ENCODE measurements around the genes FXYD7, CD22, FFAR3 and RBM42.

- RRBS: no CpG with 5 or more reads among the region's 9 CpGs
These were observed 6.4 kb upstream of the WTIP start for GRCh38 chr19:34474860-34475768.

DNA sequence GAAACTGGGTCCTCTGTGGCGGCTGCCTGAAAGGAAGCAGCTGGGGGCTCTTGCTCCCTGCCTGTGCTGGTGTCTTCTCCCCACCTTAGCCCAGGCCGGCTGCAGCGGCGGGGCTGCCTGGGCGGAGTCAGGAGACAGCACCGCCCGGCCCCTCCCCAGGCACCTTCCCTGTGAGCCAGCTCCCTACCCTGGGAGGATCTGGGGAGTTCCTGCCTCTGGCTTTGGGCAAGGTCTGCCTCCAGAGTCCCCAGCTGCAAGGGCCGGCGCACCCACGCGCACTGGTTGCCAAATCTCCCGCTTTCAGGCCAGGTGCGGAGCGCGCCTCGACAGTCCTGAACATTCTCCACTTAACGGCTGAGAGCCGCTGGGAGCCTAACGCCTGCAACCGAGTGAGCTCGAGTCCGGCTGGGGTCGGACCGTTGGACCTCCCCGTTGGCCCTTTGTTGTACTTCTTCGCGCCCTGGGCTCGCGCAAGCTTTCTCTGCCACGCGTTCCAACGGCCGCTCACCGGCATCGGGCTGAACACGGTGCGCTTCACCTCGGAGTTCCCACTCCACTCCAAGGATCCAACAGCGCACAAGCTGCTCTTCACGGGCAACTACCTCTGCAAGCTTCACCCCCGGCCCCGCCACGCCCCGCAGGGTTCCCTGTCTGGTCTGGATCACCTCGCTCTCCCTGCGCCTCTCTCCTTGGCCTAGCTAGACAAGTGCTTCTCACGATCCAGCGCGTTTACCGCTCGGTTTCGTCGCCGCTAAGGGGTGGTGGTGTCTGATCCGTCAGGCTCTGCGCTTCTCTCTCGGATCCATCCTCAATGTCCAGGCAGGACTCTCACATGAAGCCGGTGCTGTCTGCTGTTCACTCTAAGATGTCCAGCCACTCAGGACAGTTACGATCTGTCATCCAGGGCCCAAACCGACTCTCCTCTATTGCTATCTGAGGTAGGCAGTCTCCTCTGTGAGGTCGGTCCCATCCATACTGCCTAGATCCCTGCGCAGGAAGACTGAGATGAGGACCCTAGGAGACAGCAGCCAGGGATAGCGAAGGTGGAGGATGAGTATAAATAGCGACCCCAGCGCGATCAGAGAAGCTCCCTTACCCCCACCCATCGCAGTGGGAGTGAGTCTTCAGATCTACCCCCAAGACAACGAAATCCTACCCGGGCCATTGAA lies 21.5 kb upstream of the ZNF30 start:
- RRBS: 5% methylated on average over 6 of the region's 69 CpGs

GRCh38 chr19:34999069-35000065 lies 756 bp upstream of the GRAMD1A start:
- RRBS: 0% methylated on average over 7 of the region's 32 CpGs

DNA sequence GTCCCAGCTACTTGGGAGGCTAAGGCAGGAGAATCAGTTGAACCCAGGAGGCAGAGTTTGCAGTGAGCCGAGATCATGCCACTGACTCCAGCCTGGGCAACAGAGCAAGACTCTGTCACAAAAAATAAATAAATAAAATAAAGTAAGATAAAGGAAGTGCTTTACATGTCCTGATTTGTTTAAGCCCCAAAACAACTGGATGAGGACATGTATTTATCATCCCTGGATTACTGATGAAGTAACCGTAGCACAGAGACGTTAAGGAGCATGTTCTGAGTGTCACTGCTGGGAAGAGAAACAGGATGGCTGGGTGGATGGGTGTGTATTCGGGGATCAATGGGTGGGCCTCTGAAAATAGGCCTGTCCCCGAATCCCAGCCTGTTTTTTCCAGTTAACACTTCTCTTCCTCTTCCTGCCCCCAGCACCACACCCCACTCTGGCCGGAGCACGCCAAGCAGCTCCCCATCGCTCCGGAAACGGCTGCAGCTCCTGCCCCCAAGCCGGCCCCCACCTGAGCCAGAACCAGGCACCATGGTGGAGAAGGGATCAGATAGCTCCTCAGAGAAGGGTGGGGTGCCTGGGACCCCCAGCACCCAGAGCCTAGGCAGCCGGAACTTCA lies 8.7 kb downstream of the GRAMD1A start:
- RRBS: 96% methylated on average over 1 of the region's 12 CpGs

- RRBS: no CpG with 5 or more reads among the region's 3 CpGs
These were observed 3.6 kb upstream of the SCN1B start for GRCh38 chr19:35026670-35026987.

- RRBS: no CpG with 5 or more reads among the region's 24 CpGs
These were observed 2.5 kb upstream of the HPN start for GRCh38 chr19:35038757-35039712.

GRCh38 chr19:35142910-35144252 lies at the start of gene FXYD7:
Gene FXYD7 (plus strand): TSS chr19:35143255.
- RRBS: 3% methylated on average over 12 of the region's 64 CpGs

GRCh38 chr19:35153624-35154113 lies 866 bp upstream of the FXYD5 start:
- RRBS: no CpG with 5 or more reads among the region's 26 CpGs

DNA sequence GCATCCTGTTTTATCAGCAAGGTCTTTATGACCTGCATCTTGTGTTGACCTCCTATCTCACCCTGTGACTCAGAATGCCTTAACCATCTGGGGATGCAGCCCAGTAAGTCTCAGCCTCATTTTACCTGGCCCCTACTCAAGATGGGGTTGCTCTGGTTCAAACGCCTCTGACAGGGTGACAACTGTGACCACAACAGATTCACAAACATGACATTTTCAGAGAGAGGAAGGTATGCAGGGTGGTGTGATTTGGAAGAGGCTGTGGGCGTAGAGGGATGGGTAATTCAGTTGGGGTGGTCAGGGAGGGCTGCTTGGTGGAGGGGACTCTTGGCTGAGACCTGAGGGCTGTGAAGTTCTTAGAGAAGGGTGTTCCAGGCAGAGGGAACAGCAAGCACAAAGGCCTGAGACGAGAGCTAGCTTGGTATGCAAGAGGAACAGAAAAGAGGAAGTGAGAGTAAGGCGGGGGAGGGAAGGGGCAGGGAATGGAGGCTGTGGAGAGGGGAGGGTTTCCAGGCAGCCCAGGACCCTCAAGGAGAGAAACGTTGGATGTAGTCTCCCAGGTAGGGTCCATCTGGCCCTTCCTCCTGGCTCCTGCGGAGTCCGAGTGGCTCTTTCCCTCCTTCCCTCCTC lies 23.4 kb downstream of the FAM187B start:
- RRBS: no CpG with 5 or more reads among the region's 7 CpGs

- RRBS: 67% methylated on average over 3 of the region's 16 CpGs
These were observed 2.8 kb upstream of the USF2 start for GRCh38 chr19:35265623-35266637.

DNA sequence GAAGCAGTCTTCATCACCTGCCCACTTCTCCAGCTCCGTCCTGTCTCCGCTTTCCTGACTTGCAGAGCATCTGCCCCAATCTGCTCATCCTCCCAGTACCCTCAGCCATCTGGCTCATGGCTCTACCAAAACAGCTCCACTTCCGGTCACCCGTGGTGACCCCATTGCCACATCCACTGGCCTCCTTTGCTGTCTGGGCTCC lies 4.3 kb downstream of the USF2 start:
- RRBS: no CpG with 5 or more reads among the region's 4 CpGs

- RRBS: no CpG with 5 or more reads among the region's 7 CpGs
These were observed 1.4 kb downstream of the MAG start for GRCh38 chr19:35293401-35293686.

GRCh38 chr19:35299621-35300067 lies 7.7 kb downstream of the MAG start:
- RRBS: 76% methylated on average over 5 of the region's 30 CpGs

DNA sequence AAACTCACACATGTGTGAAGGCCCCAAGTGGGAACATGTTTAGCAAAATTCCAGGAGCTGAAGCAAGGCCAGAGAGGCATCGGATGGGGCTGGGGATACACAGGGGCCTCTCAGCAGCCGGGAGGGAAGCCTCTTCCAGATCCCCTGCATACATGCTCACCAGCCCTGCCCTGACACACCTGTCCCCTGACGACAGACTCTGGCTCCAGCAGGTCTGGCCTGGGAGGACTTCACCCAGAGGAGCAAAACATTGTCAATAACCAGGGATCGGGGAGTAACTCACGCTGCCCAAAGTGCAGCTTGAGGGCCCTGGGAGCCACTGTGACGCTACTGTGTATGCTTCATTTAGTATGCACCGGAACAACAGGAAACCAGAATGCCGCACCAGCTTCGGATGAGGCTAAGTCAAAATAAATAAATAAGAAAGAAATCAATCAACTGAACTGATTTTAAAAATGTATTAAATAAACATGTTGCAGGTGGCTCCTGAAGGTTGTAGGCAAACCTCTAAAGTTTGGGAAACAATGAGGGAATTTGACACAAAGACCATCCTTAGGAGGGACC lies 12.4 kb upstream of the CD22 start:
- RRBS: no CpG with 5 or more reads among the region's 9 CpGs

- RRBS: no CpG with 5 or more reads among the region's 12 CpGs
These were observed at the start of gene CD22 for GRCh38 chr19:35328801-35329342. Gene CD22 (plus strand): TSS chr19:35329187.

- RRBS: no CpG with 5 or more reads among the region's 5 CpGs
These were observed at the start of gene FFAR3 for GRCh38 chr19:35358297-35358538. Gene FFAR3 (plus strand): TSS chr19:35358460.

DNA sequence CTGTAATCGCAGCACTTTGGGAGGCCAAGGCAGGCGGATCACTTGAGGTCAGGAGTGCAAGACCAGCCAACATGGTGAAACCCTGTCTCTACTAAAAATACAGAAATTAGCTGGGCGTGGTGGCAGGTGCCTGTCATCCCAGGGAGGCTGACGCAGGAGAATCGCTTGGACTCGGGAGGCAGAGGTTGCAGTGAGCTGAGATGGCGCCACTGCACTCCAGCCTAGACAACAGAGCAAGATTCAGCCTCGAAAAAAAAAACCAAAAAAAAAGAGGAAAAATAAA lies 453 bp upstream of the FFAR2 start:
- RRBS: no CpG with 5 or more reads among the region's 8 CpGs

DNA sequence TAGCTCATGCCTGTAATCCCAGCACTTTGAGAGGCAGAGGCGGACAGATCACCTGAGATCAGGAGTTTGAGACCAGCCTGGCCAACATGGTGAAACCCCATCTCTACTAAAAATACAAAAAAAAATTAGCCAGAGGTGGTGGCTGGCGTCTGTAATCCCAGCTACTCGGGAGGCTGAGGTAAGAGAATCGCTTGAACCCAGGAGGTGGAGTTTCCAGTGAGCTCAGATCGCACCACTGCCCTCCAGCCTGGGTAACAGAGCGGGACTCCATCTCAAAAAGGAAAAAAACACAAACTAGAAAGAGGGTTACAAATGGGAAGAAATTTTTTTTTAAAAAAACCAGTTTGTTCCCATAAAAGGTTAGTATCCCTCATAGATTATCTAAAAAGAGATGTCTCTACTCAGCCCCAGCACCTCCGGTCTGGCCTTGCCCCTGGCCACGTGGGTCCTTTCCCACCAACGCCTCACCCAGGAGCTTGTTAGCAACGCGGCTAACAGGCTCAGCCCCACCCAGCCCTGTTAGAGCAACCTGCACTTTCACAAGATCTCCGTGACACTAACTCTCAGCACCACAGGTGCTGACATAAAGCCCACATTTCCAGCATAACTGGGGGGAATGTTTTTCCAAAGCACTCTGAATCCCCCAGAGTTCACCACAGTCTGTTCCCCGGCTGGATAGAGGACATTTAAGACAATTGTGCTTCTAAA lies 4.3 kb downstream of the DMKN start:
- RRBS: 0% methylated on average over 1 of the region's 13 CpGs

- RRBS: no CpG with 5 or more reads among the region's 70 CpGs
These were observed at the start of gene RBM42 for GRCh38 chr19:35628223-35629366. Gene RBM42 (plus strand): TSS chr19:35629036.

DNA sequence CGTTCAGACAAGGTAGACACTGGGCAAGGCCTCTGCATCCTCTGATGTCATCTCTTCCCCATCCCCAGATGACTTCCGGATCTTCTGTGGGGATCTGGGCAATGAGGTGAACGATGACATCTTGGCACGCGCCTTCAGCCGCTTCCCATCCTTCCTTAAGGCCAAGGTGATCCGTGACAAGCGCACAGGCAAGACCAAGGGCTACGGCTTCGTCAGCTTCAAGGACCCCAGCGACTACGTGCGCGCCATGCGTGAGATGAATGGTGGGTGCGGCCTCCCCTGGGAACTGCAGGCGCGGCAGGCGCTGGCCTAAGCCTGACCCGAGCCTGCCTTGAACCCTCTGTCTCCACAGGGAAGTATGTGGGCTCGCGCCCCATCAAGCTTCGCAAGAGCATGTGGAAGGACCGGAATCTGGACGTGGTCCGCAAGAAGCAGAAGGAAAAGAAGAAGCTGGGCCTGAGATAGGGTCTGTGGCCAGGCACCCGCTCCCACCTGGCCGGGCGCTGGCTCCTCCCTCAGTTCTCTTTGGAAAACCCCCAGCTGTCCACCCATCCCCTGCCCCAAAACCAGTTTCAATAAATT lies 4.4 kb upstream of the ETV2 start:
- RRBS: 100% methylated on average over 3 of the region's 29 CpGs

Data from amniotic epithelial cell (primary cell).